Subcutaneous preadipocyte (primary cell): Measurements from ENCODE around the genes TEX13A, PWWP3B, RNF128, RIPPLY1, RBM41 and FRMPD3.

DNA sequence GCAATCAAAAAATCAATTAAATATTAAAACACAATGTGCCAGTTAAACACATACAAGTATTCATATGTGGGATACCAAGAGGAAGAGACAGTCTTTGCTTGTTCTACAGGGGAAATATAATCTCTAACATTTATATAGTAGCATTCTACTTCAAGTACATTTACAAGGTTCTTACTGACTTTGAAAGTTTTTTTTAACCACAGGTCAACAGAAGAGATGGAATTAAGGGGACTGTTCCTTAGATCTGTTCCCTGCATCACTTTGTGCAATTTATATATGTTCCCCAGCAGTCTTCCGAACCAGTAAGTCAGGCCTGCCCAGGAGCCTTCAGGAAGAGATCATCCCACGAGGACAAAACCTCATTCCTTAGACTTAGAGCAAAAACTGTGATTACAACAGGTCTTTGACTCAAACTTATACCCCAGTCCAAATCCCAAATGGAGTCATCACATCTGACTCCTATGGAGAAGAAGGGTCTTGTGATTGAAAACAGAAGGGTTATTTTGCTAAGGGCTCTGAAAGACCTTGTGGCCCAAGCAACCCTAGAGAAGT lies 2.9 kb downstream of the TCEAL8 start:
- CAGE, long polyA plus RNA: no peak

DNA sequence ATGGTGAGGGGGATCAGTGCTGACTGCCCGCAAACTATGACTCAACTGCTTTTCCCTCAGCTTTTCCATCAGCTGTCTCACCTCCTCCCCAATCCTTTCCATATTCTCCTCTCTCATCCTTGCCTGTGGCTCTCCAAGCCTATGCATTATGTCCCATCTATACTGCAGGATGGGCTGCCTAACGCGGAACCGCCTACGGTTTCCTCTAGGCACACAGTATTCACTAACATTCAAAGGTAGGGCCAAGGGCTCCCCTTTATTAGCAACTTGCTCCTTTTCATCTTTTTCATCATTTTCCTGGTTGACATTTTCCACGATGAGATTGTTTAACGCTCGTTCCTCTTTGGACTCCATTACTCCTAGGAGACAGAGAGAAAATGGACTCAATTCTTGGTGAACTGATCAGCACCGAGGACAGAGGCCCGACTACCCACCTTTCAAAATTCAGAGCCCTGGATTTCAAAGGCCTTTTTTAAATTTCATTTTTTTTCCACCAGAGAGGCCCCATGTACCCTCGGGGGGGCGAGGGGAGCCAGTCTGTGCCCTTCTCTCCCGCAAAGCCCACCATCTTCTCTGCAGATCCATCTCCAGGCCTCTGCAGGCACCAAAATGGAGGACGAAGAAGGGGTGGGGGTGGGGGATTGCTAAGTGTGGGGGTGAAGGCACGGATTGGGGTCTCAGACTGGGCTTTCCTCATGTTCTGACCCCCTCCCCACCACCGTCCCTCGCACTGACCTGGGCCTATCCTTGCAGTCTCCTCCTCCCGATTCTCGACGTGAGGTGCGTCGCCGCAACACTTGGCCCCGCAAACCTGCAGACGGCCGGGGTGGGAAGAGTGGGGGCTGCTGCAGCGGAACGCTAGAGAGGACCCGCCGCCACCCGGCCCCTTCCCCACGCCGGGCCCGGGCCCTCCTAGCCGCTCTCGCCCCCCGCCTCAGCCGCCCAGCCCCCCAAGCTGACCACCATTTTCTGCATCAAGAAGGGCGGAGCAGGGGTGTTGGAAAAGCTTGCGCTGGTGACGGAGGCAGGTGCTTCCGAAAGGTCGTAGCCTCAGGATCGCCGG lies 836 bp downstream of the BEX2 start:
- CAGE, long polyA plus RNA: no peak

DNA sequence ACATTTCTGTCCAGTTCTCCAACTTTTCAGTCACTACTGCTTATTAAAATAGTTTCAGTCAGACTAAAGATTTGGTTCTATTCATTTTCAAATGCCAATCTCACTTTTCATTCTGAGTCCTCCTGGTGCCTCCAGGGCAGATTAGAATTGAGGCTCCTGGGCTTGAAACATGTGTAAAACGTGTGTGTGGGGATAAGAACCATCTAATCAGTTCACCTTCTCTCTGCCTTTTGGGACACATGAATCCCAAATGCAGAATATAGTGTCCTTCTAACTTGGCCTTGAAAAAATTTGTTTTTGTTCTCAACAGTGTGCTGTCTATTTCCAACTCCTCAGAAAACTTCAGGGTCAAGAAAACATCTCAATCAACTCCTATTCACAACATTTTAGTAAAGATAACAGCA lies 3.3 kb upstream of the BEX3 start:
- CAGE, long polyA plus RNA: no peak

GRCh38 chrX:103535712-103536795 lies 16.8 kb upstream of the RAB40A start:
- CAGE, long polyA plus RNA: no peak

GRCh38 chrX:103685131-103685403 lies 1.4 kb downstream of the MORF4L2 start:
- CAGE, long polyA plus RNA: no peak

DNA sequence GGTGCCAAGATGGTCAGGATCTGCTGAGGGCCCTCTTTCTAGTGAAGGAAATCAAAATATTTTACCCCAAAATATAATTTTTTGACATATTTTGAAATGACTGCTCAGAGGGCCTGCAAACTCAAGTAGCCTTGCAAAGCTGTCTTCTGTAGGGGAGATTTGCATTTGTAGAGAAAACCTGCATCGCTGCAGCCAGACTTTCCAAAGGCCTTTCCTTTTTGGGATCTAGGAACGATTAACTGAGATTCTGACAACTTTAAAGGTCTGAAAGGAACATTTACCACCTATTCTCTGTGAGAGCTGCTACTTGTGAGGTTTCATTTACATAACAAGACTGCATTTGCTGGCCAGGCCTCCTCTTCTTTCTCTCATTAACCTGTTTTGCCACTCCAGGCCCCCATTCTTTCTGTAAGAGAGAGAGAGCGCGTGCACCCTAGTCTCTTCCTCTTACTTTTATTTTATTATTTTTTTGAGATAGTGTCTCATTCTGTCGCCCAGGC lies 31.5 kb downstream of the TMEM31 start:
- CAGE, long polyA plus RNA: no peak

GRCh38 chrX:104136208-104136723 lies 20.5 kb downstream of the SLC25A53 start:
- CAGE, long polyA plus RNA: no peak

DNA sequence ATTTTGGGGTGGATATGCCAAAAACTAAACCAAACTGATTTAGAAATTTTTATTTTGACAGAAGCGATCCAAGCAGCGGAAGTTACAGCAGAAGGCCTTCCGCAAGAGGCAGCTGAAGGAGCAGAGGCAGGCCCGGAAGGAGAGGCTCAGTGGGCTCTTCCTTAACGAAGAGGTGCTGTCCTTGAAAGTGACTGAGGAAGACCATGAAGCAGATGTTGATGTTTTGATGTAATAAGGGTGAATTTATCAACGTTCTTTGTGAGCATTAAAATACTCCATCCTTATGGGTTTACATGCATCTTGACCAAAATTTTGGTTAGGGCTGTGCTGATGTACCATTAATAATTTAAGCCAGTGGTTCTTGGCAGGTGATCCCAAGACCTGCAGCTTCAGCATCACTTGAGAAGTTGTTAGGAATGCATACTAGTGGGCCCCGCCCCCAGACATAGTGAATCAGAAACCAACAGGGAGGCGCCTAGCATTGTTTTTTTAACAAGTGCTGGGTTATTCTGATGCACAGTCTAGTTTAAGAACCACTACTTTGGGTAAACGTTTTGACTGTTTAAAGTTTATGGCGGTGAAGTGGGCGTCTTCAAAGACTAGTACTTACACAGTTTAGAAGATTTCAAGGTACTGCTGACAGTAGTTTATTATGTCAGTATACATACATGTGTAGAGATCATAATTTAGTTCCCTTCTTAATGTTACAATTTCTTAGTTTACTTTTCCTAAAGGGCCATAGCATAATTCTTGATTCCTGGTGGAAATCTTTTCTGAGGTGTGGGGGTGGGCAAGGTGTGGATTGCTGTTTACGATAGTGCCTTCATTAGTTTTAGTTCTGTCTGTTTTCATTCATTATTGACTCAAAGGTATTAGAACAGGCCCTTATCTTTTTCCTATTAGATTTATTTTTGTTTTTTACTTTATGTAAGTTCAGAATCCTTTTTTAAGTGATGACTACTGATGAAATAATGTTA lies 23.6 kb downstream of the FAM199X start:
- CAGE, long polyA plus RNA: no peak

GRCh38 chrX:104194045-104194640 lies 27.9 kb downstream of the FAM199X start:
- CAGE, long polyA plus RNA: no peak

DNA sequence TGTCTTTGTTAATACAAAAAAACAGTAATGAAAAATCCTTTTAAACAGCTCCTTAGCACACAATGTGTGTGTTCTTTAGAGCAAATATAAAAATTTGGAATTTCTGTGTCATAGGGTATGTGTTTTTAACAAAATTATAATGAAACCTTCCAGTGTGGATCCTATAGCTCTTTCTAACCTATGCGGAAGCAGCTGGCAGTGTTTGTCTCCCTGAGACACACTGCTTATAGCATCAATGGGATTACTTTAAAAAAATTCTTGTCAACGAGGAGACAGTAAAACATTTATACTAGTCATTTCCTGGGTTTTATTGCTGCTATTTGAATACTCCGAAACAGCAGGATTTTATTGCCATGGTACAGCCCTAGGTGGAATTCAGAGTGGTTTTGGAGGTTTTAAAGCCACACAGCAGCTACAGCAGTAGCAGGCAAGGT lies 145.1 kb upstream of the IL1RAPL2 start:
- CAGE, long polyA plus RNA: no peak

- CAGE, long polyA plus RNA: no peak
These were observed at the start of gene TEX13A for GRCh38 chrX:105220571-105220883. Gene TEX13A, minus strand, starts transcription at chrX:105220694.

DNA sequence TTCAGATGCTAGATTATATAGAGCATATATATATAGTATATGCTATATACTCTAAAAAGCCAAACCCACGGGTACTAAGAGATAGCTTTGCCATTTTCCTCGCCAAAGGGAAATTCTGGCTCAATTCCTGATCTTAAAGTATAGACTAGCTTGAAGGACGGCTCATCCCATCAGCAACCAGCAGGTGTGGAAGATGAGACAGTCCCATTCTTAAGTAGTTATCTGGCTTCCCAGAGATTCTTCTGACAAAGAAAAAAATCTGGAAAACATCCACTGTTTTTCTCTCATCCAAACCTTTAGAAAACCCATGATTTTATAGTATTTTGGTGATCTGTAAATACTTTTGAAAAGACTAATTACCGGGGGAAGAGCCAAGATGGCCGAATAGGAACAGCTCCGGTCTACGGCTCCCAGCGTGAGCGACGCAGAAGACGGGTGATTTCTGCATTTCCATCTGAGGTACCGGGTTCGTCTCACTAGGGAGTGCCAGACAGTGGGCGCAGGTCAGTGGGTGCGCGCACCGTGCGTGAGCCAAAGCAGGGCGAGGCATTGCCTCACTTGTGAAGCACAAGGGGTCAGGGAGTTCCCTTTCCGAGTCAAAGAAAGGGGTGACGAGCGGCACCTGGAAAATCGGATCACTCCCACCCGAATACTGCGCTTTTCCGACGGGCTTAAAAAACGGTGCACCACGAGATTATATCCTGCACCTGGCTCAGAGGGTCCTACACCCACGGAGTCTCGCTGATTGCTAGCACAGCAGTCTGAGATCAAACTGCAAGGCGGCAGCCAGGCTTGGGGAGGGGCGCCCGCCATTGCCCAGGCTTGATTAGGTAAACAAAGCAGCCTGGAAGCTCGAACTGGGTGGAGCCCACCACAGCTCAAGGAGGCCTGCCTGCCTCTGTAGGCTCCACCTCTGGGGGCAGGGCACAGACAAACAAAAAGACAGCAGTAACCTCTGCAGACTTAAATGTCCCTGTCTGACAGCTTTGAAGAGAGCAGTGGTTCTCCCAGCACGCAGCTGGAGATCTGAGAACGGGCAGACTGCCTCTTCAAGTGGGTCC lies 25.5 kb upstream of the NRK start:
- CAGE, long polyA plus RNA: no peak

- CAGE, long polyA plus RNA: no peak
These were observed at the start of gene PWWP3B for GRCh38 chrX:106168014-106168576. Gene PWWP3B, plus strand, starts transcription at chrX:106168305.

GRCh38 chrX:106726355-106726966 lies at the start of gene RNF128:
Gene RNF128, plus strand, starts transcription at chrX:106726701.
- CAGE, long polyA plus RNA: no peak

DNA sequence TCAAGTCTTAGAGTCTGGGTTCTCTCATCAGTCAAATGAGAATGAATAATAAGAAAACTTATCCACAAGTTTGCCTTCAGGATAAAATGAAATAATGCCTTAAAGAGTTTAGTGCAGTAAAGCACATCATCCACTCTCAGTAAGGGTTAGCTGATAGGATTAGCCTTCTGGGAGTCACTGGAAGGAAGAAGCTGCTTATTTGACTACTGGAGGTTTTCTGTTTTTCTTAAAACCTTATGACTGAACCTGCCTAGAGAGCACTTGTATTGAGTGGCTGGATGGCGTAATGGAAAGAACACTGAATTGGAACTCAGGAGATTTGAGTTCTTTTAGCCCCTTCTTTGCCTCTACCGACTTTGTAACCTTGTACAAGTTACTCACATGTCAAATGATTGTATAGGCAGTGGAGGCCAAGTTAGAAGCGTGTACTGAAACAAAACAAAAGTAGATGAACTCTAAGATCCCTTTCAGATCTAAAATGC lies 1.9 kb downstream of the RNF128 start:
- CAGE, long polyA plus RNA: no peak

DNA sequence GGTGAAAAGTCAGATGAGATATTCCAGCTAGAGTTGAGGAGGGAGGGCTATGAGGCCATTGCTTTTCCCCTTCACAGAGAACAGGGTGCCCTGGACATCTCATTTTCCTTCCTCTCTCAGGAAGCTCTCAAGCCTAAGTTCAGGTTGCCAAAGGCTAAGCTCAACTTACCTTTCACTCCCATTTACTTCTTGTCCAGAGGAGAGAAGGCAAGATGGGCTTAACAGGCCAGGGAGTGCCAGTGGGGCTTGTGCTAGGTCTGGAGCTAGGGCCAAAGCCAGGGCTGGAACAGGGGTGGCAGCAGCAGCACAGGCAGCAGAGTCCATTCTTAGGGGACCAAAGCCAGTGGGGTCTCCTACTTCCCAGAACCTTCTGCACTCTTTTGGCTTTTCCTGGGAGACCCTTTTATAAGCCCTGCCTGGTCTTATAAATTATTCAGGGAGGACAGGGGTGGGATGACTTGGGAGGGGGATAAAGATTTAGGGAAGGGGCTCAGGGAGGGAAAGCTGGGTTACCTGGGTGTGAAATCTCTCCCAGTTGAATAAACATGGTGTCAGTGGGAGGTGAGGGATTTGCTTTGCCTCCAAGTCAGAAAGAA lies at the start of gene RIPPLY1:
Gene RIPPLY1 (minus strand): TSS at position 378 of the 596 bp plus-strand sequence.
- CAGE, long polyA plus RNA: no peak

DNA sequence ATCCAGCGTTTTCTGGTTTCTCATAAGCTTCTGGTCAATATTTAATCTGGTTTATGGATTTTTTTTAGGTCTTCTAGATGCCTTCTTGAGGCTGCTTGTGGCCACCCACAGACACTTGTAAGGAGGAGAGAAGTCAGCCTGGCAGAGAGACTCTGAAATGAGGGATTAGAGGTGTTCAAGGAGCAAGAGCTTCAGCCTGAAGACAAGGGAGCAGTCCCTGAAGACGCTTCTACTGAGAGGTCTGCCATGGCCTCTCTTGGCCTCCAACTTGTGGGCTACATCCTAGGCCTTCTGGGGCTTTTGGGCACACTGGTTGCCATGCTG lies 7.7 kb downstream of the CLDN2 start:
- CAGE, long polyA plus RNA: no peak

- CAGE, long polyA plus RNA: no peak
These were observed at the start of gene RBM41 for GRCh38 chrX:107117933-107119151. Gene RBM41, minus strand, starts transcription at chrX:107118822.

- CAGE, long polyA plus RNA: no peak
These were observed at the start of gene FRMPD3 for GRCh38 chrX:107448698-107449730. Gene FRMPD3, plus strand, starts transcription at chrX:107449652.

DNA sequence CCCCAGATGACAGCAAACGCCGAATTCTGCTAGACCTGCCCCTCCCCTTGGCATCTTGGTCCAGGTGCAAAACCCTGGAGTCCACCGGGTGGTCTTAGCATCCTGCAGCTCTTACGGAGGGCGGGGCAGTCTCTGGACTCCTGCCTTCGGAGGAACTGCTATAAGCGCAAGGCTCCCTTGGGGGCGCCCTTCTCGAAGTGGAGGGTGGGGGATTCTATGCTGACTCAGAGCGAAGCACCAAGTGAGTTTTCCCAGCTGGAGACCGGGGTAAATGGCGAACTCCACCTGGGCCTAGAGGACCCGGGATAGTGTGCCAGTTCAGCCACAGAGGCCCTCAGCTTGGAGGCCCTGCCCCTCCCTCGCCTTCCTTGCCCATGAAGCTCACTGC lies 1.7 kb downstream of the FRMPD3 start:
- CAGE, long polyA plus RNA: no peak